Measurements from ENCODE around the gene KCNE4.

DNA sequence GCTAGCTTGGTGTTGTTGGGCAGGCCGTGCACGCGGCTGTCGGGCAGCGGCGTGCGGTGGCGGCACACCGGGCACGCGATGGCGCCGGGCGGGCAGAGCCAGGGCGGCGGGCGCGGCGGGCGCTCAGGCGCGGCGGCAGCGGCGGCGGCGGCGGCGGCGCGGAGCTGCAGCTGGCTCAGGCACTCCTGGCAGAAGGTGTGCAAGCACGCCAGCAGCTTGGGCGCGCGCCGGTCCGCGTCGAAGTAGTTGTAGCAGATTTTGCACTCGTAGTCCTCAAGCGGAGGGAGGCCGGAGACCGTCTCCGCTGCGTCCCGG lies 366 bp downstream of the ENSG00000288658 start:
- PRO-cap, 3 experiments, result peak in 2 of 3 experiments; most common plus-strand start position 267 of the sequence (in 1); most common minus-strand start position 244 of the sequence (in 2)
- RAMPAGE, long total RNA, 4 experiments, result start-site peak on the plus strand in 3 of 4 experiments, centred at positions 168 to 259 of the sequence, 8 to 21 reads per replicate
- RRBS, result under 1% methylated on average over 7 of the region's 46 CpGs

- PRO-cap, 3 experiments, result no peak in any of the 3 experiments
- RAMPAGE, long total RNA, 4 experiments, result no peak in any of the 4 experiments
- RRBS, result no CpG with 5 or more reads among the region's 3 CpGs
These were observed 28.2 kb downstream of the SGPP2 start for GRCh38 chr2:222452364-222453055.

DNA sequence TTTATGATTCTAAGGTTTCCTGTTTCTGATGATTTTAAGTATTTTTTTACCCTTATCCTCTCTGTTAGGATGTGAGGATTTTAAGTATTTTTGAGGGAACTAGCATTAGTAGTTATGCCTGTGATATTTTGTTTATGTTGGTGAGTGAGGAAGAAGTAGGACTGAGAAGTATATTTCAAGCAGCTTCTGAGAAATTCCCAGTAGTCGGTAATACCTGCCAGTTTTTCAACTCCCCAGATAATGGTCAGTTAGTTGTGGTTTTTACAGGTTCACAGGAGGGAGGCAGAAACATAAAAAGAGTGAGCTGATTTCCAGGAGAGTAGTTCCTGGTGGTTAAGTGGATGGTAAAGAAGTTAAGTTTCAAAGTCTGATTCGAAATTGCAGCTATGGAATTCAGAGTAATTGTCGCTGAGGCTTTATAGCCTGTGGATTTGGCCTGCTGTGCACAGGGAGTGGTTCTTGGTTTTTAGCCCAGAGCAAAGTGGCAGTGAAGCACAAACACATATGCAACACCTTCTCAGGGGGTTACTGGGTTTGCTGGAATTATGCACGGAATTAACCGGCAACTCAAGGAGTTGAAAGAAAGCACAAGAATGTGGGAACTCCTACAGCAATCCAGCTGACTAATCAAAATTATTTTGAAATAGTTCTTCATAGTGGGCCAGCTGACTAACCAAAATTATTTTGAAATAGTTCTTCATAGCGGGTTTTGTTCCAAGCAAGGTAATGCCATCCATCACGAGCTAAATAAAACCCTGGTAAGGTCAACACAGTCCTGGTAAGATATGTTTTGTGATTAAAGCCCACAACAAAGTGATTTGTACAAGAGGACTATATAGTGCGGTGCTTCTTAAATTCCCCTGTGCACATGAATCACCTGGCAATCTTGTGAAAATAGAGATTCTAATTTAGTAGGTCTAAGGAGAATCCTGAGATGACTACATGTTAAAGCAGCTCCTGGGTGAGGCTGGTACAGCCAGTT lies 94.3 kb downstream of the SGPP2 start:
- PRO-cap, 3 experiments, result peak in 1 of 3 experiments; most common minus-strand start position 483 of the sequence (in 1)
- RAMPAGE, long total RNA, 4 experiments, result no peak in any of the 4 experiments
- RRBS, result no CpG with 5 or more reads among the region's 8 CpGs

DNA sequence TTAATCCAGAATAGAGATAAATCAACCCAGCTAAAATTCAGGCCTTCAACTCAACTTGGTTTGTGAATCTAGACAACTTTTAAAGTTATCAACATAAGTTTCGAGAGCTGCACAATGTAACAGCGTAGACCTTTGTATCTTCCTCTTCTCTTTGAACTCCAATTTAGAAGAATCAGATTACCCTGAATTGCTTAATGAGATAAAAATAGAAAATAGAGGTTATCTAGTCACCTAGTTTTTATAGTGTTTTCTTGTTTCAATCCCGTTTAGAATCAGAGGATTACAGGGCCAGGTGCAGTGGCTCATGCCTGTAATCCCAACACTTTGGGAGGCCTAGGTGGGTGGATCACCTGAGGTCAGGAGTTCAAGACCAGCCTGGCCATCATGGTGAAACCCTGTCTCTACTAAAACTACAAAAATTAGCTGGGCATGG lies 12.4 kb downstream of the MOGAT1 start:
- PRO-cap, 3 experiments, result no peak in any of the 3 experiments
- RAMPAGE, long total RNA, 4 experiments, result no peak in any of the 4 experiments
- RRBS, result no CpG with 5 or more reads among the region's 3 CpGs

GRCh38 chr2:222715719-222716056 lies 44.2 kb downstream of the MOGAT1 start:
- PRO-cap, 3 experiments, result no peak in any of the 3 experiments
- RAMPAGE, long total RNA, 4 experiments, result no peak in any of the 4 experiments
- RRBS, result no CpG with 5 or more reads among the region's 9 CpGs

- PRO-cap, 3 experiments, result peak in 3 of 3 experiments; most common plus-strand start chr2:222792124 (in 3); most common minus-strand start chr2:222792058 (in 2)
- RAMPAGE, long total RNA, 4 experiments, result no peak in any of the 4 experiments
- RRBS, result no CpG with 5 or more reads among the region's 10 CpGs
These were observed 69.0 kb upstream of the ACSL3 start for GRCh38 chr2:222791808-222792335.

- PRO-cap, 3 experiments, result no peak in any of the 3 experiments
- RAMPAGE, long total RNA, 4 experiments, result no peak in any of the 4 experiments
- RRBS, result no CpG with 5 or more reads among the region's 5 CpGs
These were observed 18.0 kb upstream of the ACSL3 start for GRCh38 chr2:222842659-222843409.

- PRO-cap, 3 experiments, result peak in 1 of 3 experiments; most common minus-strand start chr2:222892484 (in 1)
- RAMPAGE, long total RNA, 4 experiments, result no peak in any of the 4 experiments
- RRBS, result no CpG with 5 or more reads among the region's 4 CpGs
These were observed 31.6 kb downstream of the ACSL3 start for GRCh38 chr2:222892217-222893005.

- PRO-cap, 3 experiments, result peak in 3 of 3 experiments; most common plus-strand start chr2:223052190 (in 3); most common minus-strand start chr2:223052040 (in 1)
- RAMPAGE, long total RNA, 4 experiments, result start-site peak on the plus strand in 2 of 4 experiments, at chr2:223052147-223052191 at its widest, 16 to 42 reads per replicate
- RRBS, result no CpG with 5 or more reads among the region's 20 CpGs
These were observed at the start of gene KCNE4 for GRCh38 chr2:223051675-223052435. KCNE4 (plus strand) TSS chr2:223052190.

DNA sequence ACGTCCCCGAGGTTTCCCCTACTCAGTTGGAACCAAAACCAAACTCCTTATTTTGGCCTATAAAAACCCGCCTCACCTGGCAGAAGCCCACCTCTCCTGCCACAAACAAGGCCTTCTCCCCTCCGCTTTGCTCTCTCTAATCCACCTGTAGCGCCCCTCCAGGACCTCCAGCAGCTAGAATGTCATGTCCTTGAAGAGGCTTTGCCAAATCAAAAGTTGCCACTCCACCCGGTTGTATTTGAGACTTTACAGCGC lies 681 bp downstream of the AP1S3 start:
- PRO-cap, 3 experiments, result no peak in any of the 3 experiments
- RAMPAGE, long total RNA, 4 experiments, result no peak in any of the 4 experiments
- RRBS, result no CpG with 5 or more reads among the region's 7 CpGs

GRCh38 chr2:223895578-223895943 lies 49.6 kb downstream of the WDFY1 start:
- PRO-cap, 3 experiments, result no peak in any of the 3 experiments
- RAMPAGE, long total RNA, 4 experiments, result no peak in any of the 4 experiments
- RRBS, result no CpG with 5 or more reads among the region's 6 CpGs

GRCh38 chr2:224072217-224072662 lies 33.2 kb upstream of the SERPINE2 start:
- PRO-cap, 3 experiments, result no peak in any of the 3 experiments
- RAMPAGE, long total RNA, 4 experiments, result no peak in any of the 4 experiments
- RRBS, result no CpG with 5 or more reads among the region's 2 CpGs

- PRO-cap, 3 experiments, result no peak in any of the 3 experiments
- RAMPAGE, long total RNA, 4 experiments, result no peak in any of the 4 experiments
- RRBS, result no CpG with 5 or more reads among the region's 4 CpGs
These were observed 22.7 kb downstream of the FAM124B start for GRCh38 chr2:224379164-224379632.

DNA sequence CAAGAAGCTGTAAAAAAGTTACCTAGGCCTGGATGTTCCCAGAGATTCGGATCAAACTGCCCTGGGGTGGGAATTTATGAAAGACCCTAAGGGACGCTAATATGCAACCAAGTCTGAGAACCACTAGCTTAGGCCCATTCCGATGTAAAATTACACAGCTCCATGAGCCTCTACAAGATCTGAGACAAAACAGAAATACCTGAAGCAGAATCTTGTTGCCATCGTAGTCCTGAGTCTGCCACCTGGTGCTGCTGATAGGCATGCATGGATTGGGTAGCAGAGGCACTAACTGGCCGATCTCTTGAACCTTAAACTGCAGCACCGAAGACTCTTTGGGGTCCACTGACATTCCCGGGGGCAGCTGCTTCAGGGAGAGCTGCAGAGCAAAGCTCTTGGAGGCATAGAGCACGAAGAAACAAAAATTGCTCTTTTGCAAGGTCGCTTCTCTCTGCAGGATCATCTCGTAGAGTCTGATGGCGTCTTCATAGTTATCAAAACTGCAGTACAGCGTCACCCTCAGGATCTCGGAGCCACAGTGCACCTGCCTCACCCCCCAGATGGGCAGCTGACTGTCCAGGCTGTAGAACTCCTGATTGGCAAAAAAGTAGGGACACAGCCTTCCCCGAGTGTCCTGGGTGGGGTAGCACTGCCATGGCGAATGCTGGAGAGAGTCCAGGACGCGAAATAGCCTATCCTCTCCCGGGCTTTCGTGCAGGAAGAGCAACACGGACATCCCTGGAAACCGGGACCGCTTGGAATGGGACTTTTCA lies 884 bp downstream of the FAM124B start:
- PRO-cap, 3 experiments, result peak in 1 of 3 experiments; most common plus-strand start position 519 of the sequence (in 1); most common minus-strand start position 472 of the sequence (in 1)
- RAMPAGE, long total RNA, 4 experiments, result no peak in any of the 4 experiments
- RRBS, result 79% methylated on average over 2 of the region's 22 CpGs

- PRO-cap, 3 experiments, result no peak in any of the 3 experiments
- RAMPAGE, long total RNA, 4 experiments, result no peak in any of the 4 experiments
- RRBS, result no CpG with 5 or more reads among the region's 6 CpGs
These were observed 10.6 kb upstream of the FAM124B start for GRCh38 chr2:224412495-224412958.

DNA sequence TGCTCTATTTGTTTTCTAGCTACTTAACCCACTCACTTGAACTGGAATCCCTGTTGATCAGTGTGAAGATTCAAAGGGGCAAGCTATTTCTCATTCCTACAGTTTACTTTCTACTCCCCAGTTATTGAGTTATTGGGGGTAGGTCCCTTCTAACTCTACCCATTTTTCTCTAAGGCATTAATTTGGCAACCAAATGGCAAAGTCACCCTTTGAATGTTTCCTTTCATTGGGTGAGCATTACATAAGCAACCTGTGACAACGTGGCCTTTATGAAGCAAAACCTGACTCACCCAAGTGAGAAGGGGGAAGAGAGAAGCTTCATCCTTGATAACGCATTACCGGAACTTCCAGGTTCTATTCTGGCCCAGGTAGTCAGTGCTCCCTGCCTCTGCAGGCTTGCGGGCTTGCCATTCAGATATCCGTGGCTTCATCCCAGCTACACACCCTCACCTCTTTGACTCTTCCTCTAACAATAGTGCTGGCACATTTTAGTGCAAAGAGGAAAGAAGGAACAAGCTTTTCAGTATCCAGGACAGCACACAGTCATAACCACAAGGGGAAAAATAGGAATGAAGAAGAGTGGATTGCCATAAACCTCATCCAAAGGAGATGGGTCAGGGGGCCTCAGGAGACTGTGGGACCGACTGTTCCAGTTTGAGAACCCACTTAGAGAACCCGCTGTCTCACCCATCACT lies 39.1 kb upstream of the FAM124B start:
- PRO-cap, 3 experiments, result no peak in any of the 3 experiments
- RAMPAGE, long total RNA, 4 experiments, result no peak in any of the 4 experiments
- RRBS, result no CpG with 5 or more reads among the region's 7 CpGs

DNA sequence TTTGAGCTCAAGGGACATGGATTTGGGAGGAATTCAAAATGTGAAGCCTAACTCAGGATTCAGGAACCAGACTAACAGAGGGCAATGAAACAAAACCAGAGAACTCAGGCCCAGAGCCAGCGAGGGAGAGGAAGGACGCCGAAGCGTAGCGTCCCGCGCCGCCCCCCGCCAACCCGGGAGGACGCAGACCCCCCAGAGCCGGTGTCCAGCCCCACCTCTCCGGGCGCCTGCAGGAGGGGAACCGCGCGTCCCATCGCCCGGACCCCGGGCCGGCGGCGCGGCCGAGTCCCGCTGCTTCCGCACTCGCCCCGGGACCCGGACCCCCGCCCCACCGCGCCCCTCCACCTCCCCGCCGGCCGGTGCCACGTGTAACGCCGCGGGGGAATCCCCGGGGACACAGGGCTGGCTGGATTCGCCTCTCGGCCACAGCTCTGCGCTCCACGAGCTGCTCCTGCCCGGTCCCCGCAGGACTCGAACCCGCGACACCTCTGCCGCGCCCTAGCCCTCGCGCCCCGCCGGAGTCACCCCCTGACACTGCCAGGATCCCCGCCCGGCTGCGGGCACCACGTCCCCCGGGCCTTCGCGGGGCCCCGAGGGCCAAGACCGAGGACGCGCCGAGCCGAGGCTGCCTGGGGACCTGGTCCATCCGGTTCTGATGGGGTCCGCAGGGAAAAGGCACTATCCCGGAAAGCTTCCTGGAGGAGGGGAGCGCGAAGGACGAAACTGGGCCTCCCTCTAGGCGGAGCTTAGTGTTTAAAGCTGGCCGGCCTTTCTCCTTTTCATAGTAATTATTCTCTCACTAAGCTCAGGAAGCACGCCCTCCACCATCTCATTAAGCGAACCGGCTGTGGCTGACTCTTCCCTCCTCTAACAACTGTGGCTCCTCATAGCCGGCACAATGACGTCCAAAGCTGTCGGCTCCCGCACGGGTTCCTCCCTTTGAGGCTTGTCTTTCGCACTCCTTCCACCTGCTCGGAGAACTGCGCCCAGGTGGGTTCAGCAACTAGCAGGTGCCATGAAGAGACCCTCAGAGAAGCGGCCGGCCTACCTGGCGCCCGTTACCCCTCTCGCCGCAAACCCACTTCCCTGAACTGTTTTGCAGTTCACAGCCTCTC lies 40.5 kb upstream of the FAM124B start:
- PRO-cap, 3 experiments, result peak in 3 of 3 experiments; most common plus-strand start position 107 of the sequence (in 3)
- RAMPAGE, long total RNA, 4 experiments, result no peak in any of the 4 experiments
- RRBS, result 5% methylated on average over 56 of the region's 94 CpGs

DNA sequence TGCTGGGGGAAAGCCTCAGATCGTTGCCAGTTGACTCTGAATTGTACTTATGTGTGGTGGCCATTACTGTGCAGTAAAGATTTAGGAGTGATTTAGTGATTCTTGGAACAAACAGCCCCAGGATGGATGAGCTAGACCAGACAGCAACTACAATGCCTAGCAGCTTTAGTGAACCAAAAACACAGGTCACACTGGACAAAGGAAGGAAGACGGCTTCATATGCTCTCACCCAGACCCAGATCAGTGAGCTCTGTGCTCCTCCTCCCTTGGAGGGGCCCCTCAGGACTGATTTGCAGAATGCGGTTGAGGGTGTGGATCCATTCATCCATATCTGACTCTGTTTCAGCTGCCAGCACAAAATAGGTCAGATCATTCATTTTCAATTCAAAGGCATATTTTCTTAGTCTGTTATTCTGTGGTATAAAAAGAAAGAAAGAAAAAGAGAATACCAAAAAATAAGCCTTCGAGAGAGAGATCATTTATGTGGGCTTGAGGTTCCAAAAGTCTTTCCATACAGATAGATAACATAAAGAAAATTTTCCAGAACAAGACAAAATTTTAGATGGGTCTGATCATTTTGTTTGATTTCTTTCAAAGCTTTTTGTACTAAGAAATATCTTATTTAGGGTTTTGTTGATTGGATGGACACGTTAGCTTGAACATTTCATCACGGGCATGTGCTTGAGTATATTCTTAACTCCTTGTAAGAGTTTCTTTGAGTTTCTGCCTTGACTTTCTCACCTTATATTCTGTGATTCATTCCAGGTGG lies 159.8 kb upstream of the CCDC195 start:
- PRO-cap, 3 experiments, result no peak in any of the 3 experiments
- RAMPAGE, long total RNA, 4 experiments, result no peak in any of the 4 experiments
- RRBS, result no CpG with 5 or more reads among the region's 6 CpGs

DNA sequence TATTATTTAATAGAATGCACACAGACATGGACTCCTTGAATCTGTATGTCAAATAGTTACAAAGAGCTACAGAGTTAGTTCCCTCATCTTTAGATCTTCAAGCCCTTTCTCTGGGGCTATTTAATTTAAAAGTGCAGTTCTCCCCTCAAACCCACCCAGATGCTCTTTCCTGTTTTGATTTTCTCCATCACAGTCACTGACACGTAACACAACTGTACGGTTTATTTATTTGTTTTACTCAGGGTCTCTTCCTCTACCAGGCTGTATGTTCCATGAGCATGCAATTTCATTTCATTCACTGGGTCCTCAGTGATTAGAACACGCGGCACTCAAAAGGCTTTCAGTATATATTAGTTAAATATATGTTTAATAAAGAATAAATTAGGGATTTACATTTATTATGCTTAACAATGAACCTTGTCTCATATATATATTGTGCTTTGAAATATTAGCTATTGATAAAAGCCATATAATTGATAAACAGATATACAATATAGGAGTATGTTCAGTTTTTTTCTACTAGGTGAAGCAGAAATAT lies 94.6 kb downstream of the DOCK10 start:
- PRO-cap, 3 experiments, result no peak in any of the 3 experiments
- RAMPAGE, long total RNA, 4 experiments, result no peak in any of the 4 experiments
- RRBS, result no CpG with 5 or more reads among the region's 4 CpGs

DNA sequence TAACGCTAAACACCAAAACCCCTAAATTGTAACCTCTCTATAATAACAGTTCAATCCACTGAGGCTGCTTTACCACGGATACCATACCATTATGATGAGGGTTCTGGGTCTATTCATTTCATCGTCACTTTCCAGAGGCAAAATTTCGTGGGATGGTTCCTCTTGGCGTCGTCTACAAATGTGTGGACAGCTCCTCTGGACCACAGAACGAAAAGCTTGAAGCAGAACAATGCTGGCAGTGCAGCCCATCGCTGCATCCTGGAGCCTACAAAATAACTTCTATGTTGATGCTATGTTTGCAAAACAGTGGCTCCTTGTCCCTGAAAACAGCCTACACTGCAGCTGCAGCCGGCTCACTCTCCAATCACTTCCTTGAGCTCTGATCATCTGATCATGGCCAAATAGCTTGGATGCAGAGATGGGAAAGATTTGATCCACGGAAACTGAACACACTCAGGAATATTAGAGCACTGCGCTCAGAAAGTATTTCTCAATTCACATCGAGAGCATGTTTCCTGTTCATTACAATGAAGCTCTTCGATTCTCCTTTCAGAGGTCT lies 60.1 kb downstream of the DOCK10 start:
- PRO-cap, 3 experiments, result no peak in any of the 3 experiments
- RAMPAGE, long total RNA, 4 experiments, result no peak in any of the 4 experiments
- RRBS, result no CpG with 5 or more reads among the region's 13 CpGs

Measured in adrenal gland (tissue), 7 donors.